ENCODE data around the gene KREMEN1.

GRCh38 chr22:28792527-28793189 is 20.2 kb downstream of the CCDC117 start:
- PRO-cap = no peak

- PRO-cap = no peak
Observed at GRCh38 chr22:28796693-28797476, 24.4 kb downstream of the CCDC117 start.

GRCh38 chr22:28814913-28815467 is 42.5 kb downstream of the CCDC117 start:
- PRO-cap = no peak

DNA sequence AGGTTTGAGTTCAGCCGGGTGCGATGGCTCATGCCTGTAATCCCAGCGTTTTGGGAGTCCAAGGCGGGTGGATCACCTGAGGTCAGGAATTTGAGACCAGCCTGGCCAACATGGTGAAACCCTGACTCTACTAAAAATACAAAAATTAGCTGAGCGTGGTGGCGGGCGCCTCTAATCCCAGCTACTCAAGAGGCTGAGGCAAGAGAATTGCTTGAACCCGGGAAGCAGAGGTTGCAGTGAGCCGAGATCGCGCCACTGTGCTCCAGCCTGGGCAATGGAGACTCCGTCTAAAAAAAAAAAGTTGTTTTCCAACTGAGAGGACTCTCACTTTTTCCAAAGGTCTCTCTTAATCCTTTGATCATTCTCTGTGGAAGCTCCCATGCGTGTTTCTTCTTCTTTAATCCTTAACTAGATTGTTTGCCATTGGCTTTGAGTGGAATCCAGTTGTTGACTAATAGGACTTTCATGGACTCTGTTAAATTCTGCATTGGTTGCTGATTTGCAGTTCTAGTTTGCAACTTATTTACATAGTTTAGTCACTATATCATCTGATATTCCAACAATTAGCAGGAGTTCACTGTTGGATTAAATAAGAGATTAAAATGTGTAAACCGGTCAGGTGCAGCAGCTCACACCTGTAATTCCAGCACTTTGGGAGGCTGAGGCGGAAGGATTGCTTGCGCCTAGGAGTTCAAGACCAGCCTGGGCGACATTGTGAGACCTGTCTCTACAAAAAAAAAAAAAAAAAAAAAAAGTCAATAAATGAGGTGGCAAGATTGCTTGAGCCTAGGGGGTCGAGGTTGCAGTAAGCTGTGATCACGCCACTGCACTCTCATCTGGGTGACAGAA is 79.7 kb downstream of the C22orf31 start:
- PRO-cap = no peak

GRCh38 chr22:29049704-29050290 is 11.8 kb downstream of the C22orf31 start:
- PRO-cap = no peak

DNA sequence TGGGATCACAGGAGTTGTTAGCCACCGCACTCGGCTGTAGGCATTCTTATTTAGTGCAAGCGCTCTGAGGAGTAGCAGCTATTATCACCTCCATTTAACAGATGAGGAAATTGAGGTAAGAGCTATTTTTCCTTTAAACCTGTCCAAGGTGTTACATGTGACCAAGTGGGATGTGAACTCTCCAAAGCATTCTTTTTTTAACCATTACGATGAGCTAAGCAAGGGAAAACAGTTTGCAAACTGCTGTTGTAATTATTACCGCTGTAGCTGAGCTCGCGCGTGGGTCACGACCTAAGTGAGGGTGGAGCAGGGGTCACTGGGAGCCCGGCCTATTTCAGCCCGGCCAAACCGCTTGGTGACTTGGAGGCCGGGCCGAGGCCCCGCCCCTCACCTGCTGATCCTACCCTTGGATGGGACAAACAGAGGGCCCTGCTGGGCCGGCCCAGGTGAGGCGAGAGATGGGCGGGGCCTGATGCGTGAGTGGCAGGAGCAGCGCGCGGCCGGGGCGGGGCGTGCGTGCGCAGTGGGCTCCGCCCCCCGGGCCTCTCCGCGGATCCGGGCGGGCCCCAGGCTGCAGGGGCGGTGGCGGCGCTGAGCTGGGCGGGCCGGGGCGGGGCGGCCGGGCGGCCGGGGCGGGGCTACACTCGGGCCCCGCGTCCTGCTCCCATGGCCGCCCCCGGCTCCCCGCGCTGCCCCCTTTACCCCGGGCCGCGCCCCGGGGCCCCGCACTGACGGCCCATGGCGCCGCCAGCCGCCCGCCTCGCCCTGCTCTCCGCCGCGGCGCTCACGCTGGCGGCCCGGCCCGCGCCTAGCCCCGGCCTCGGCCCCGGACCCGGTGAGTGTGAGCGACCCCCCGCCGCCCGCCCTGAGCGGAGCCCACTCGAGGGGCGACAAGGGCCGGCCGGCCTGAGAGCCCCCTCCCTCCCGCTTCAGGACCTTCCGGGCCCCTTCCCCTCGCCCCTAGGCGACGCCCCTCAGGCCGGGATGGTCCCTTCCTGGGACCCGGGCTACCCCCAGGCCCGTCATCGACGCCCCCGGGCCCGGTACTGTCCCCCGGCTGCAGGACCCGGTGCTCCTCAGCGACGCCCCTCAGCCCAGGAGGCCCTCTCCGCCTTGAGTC is at the start of gene KREMEN1:
TSS of gene KREMEN1 (plus strand) at position 643 of the 1,120 bp plus-strand sequence.
- PRO-cap = unidirectional peak, plus-strand start at position 656 of the sequence; unidirectional peak, plus-strand start at position 728 of the sequence

GRCh38 chr22:29152725-29153317 is 52.9 kb upstream of the EMID1 start:
- PRO-cap = no peak

- PRO-cap = no peak
Observed at GRCh38 chr22:29201637-29202120, 4.0 kb upstream of the EMID1 start.

DNA sequence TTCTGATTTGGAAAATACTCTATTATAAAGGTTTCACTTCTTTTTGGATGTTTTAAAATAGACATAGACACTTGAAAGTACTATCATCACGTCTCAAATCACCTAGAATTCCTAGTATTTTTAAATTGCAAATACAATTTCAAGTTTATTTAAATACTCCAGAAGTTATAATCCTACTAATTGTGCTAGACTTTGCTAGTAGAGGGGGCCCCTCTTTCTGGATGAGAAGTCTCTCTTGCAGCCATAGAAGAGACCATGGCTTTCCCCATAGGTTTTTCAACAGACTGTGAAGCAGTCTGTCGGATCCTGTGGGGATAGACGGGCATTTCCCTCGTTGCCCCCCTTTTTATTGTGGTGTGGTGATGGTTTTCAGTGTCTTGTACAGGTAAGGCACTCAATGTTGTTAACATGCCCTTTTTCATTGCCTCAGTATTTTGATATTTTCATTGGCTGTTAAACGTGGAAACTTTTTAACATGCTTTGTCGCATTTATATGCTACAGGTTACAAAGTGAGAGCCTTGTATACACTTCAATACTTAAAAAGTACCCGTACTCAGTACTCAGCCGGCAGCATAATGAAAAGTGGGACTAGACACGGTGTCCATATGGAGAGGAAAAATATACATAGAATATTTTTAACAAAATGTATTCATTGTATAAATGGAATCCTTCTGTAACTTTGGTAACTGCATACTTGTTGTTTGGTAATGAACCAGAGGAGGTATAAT is 16.4 kb upstream of the GAS2L1 start:
- PRO-cap = no peak

DNA sequence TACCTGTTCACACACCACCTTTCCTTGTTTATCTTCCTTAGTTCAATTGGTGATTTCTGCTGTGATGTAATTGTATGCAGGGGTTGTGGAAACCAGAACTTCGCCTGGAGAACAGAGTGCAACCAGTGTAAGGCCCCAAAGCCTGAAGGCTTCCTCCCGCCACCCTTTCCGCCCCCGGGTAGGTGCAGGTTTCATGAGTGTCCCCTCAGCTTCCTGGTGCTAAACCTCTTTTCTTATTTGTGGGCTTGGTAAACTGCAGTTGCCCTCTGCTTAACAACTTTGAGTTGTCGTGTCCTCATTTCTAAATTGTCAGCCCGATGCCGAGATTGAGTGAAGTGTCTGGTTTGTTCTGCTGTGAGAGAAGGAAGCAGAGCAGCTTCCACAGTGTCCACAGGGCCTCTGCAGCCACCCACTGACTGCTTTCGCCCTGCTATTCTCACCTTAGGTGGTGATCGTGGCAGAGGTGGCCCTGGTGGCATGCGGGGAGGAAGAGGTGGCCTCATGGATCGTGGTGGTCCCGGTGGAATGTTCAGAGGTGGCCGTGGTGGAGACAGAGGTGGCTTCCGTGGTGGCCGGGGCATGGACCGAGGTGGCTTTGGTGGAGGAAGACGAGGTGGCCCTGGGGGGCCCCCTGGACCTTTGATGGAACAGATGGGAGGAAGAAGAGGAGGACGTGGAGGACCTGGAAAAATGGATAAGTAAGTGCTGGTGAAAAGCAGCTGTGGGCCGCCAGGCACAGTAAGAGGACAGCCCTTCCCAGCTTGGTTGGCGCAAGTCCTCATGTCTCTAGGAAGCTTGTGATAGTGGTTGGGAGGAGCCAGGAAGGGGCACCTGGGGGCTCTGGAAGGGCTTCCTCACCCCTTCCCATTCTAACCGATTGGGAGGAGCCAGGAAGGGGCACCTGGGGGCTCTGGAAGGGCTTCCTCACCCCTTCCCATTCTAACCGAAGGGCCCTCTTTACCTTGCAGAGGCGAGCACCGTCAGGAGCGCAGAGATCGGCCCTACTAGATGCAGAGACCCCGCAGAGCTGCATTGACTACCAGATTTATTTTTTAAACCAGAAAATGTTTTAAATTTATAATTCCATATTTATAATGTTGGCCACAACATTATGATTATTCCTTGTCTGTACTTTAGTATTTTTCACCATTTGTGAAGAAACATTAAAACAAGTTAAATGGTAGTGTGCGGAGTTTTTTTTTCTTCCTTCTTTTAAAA is 6.9 kb upstream of the GAS2L1 start:
- PRO-cap = no peak

DNA sequence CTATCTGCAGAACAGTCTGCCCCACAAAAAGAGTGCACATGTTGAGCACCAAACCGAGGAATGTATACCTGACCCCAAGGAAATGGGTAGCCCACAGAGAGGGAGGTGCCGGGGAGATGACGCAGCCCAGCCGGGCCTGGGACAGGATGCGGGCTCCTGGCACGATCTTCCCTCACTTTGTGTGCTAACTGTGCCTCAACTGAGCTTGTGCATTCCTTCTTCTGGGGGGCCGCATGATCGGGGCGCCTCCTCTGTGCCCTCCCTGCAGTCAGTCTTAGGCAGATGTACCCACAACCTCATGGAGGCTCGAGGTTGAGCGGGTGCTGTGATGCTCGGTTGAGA is 2.3 kb downstream of the GAS2L1 start:
- PRO-cap = no peak

- PRO-cap = no peak
Observed at GRCh38 chr22:29310544-29310840, 4.0 kb downstream of the GAS2L1 start.

GRCh38 chr22:29702805-29703637 is 16.8 kb upstream of the CABP7 start:
- PRO-cap = unidirectional peak, plus-strand start at chr22:29703186

GRCh38 chr22:29902745-29903290 is 19.8 kb downstream of the MTMR3 start:
- PRO-cap = no peak

DNA sequence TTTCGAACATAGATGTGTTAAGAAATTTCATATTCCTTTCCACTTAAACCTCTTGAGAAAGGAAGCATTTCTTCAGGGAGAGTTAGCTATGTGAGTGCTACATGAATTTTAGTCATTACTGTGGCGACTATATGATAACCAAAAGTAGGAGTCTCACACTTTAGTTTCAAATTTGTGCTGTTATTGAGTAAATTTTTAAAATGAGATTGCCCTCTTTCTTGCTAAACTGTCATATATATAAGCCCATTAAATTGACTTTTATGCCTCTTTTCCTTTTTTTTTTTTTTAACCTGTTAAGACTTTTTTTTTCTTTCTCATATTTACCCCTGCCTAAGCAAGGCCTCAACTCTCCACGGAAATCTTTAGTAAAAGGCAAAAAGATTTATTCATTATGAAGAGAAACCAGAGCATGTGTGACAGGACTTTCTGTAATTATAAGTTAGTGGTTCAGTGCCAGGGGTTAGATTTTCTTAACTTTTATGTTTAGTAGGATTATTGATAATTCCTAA is 27.5 kb downstream of the MTMR3 start:
- PRO-cap = no peak

- PRO-cap = no peak
Observed at GRCh38 chr22:30033159-30033671, 47.0 kb upstream of the HORMAD2 start.

GRCh38 chr22:30182390-30182695 is 64.2 kb downstream of the LIF start:
- PRO-cap = no peak

DNA sequence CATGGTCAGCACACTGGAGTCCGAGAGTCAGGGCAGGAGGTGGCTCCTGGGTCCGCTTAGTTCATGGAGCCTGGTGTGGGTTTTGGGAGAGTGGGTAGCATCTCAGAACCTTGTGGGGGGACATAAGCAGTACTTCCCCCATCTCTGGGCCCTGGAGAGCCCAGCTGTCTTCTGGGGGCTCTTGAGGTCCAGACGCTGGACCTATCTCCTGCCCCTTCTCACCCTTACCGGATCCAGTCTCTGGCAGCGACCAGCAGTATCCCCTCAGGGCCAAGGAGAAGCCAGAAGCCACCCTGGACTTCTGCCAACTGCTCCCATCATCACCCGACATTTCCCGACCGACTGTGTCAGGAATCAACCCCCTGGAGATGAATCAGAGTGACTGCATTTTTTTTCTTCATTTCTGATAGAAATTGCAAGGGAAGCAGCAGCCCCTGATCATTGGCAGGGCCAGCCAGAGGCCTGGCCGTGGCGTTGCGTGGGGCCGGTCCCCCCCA is 5.0 kb upstream of the LIF start:
- PRO-cap = no peak

DNA sequence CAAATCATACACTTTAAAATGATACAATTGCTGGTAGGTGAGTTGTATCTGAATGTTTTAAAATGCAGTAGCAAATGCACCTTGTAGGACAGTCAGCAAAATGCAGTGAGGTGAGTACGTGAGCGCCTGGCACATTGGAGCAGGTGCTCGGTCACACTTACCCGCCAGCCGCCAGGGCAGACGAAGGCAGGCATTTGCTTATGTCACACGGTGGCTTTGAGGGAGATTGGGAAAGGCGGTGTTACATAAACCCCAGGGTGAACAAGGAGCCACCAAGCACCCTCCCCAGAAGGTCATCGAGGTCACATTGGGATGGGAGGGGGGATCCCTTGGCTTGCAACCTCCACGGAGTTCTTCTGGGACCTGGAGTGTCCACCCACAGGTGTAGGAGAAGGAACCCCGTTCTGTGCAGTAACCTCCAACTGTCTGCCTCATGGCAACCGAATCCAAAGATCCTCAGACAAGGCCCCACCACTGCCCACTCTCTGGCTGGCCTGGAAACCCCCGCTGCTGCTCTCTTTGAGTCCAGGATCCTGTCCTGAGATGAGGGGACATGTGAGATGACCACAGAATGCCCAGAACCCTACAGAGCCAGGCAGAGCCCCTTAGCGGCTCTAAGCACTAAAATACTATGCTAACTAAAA is 6.7 kb upstream of the OSM start:
- PRO-cap = no peak

DNA sequence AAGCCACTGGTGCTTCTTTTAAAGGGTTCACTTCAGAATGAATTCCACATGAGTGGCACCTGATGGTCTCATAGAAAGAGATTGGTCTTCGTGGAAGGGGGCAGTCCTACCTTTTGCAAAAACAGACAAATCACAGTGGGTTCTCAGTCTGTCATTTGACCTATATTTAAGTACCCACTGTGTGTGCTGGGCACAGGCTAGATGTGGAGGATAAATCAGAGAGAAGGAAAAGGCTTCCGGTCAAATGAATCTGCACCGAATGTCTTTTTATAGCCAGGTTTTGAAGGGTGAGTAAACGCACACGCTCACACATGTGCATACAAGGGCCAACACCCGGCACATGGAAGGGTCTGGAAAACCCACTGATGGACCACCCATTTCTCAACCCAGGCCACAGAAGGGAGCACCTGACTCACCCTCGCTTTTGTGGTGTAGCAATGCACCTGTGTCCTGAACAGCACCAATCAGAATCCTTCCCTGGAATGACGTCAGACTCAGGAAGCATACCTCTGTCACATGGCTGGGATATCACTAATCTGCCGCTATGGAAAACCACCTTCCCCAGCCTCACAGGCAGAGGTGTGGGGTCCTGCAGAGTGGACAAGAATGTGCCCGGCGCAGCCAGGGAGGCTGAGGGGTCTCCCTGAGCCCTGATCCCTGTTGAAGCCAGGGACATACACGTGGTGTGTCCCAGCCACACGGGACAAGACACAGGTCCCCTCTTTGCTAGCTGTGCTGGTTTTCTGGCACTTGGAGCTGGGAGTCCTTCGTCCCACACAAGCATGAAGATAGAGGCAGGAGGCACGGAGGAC is 8.9 kb upstream of the OSM start:
- PRO-cap = no peak

All from right common carotid artery plus branches (tissue), 1 donor.